Suprapubic skin (tissue), 4 donors: Measurements from ENCODE around the genes DENND11, TAS2R38, KEL, CLCN1 and OR2A7.

GRCh38 chr7:140714528-140715180 lies 18.1 kb downstream of the NDUFB2 start:
- PRO-cap = no peak
- RAMPAGE, long total RNA, 4 experiments = no peak in any of the 4 experiments

DNA sequence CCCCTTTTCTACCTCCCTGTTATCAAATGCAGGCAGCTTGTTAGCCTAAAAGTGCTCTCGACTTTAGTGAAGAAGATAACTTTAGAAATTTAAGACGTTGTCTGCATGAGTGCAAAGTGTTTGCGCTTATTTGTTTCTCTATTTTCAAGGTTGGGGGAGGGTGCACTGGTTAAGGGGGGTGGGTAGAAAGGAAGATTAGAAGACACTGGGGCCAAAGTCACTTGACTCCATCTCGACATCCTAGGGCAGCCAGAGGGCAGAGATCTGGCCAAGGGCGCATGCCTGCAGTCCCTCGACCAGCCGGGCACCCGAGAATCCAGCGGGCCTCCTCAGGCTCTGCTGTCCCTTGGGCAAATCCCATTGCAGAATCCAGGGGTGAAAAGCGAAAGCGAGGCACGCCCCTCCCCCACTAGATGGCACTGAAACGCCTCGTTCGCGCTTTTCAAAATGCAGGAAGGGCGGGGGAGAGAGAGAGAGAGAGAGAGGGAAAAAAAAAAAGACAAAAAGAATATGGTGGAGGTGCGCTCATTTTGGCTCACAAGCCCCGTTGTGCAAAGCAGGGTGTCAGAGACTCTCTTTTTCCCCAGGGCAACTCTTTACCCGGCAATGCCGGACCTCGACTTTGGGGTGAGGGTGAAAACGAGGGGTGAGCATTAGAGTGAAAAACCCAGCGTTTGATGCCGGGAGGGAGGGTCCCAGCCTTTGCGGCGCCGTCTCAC lies 2.7 kb upstream of the TMEM178B start:
- PRO-cap = no peak
- RAMPAGE, long total RNA, 4 experiments = no peak in any of the 4 experiments

DNA sequence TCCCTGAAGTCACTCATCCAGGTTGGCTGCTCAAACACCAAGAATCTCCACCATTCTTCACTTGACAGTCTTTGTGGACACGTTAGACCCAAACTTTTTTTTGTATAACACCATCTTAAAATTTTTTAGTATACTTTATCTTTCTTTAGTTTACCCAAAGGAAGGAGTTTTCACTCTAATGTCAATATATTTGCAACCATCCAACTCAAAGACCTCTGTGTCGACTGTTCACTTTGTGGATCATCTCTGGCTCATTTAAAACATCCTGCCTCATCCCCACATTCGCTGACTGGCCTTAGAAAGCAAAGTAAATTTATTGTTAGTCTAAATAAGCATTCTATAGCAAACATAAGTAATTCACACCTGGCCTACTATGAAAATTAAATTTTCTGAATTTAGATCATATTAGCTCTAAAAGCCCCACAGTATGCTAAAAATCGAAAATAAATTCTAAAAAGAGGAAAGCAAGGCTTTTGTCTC lies 44.6 kb downstream of the DENND11 start:
- PRO-cap = no peak
- RAMPAGE, long total RNA, 4 experiments = no peak in any of the 4 experiments

DNA sequence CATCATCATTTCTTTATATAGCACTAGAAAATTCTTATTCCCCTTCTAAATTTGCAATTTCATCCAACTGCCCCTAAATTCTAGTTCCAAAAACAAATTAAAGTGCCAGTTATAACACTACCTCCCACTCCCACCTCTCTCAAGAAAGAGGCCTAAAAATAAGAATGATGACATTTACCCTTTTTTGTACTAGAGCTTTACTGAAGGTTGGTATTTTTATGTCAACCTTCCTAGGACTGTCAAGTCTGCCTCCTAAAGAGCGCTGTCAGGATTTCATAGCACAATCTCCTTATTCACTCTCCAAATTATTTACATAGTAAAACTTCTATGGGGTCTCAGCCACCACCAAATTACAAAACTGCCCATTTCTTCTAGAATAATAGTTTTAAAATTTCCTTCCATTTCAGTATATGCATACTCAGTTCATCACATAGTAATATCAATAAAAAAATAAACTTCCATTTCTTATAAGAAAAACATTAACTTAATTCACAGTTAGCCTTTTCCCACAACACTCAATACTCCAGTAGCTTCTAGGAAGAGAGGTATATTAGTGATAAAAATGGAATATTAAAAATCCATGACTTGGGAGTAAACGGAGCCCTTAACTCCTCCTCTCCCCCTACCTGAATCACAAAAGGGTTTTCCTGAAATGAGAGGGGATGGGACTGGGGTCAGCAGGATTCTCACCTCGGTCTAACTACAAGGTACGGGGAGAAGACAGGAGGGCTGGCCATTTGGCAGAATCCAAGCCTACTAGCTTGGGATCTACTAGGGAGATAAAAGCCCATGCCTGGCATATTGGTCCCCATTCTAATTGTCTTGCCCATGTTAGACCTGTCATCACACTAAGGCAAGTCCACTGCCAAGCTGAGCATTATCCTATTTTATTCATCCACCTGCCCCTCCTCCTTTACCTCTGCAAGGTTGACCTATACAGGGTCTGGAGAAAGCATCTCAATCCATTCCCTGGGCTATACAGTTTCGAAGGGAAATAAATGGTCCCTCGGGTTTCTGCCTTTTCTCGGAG lies 43.9 kb downstream of the DENND11 start:
- PRO-cap = no peak
- RAMPAGE, long total RNA, 4 experiments = no peak in any of the 4 experiments

- PRO-cap = no peak
- RAMPAGE, long total RNA, 4 experiments = no peak in any of the 4 experiments
These were observed 27.3 kb downstream of the DENND11 start for GRCh38 chr7:141674754-141675026.

DNA sequence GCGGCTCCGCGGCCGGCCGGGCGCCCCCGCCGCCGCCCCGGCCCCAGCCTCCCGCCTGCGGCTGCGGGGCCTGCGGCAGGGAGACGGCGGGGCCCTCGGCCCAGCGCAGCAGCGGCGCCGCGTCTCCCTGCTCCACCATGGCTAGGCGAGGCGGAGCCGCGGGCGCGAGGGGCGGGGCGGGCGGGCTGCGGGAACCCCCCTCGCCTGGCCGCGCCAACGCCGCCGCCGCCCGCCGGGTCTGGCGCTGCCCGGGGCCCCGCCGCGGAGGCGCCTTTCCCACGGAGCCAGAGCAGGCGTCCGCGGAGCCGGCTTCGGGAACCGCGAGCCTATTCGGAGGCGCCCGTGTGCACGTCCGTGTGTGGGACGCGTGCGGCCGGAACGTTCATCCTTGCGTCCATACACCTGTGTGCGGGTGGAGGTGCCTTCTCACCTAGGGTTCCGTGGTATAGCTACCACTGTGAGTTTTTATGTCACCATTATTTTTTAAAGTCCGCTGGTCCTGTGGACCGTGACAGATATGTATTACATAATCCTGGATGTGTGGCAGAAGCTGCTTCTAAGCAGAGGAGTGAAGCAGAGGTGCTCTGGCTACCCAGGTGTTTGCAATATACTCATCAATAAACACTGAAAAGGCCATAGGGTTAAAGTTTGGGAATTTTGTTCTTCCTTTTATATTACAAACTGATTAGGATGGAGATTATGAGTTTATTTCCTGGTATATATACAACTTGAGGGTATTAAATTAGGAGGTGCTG lies at the start of gene DENND11:
Gene DENND11 (minus strand): TSS at position 152 of the 755 bp plus-strand sequence.
- PRO-cap = bidirectional peak, plus-strand start at position 268 of the sequence, minus-strand start at position 143 of the sequence
- RAMPAGE, long total RNA, 4 experiments = no peak in any of the 4 experiments

GRCh38 chr7:141973662-141974122 lies at the start of gene TAS2R38:
Gene TAS2R38, minus strand, starts transcription at chr7:141973773.
- PRO-cap = no peak
- RAMPAGE, long total RNA, 4 experiments = no peak in any of the 4 experiments

DNA sequence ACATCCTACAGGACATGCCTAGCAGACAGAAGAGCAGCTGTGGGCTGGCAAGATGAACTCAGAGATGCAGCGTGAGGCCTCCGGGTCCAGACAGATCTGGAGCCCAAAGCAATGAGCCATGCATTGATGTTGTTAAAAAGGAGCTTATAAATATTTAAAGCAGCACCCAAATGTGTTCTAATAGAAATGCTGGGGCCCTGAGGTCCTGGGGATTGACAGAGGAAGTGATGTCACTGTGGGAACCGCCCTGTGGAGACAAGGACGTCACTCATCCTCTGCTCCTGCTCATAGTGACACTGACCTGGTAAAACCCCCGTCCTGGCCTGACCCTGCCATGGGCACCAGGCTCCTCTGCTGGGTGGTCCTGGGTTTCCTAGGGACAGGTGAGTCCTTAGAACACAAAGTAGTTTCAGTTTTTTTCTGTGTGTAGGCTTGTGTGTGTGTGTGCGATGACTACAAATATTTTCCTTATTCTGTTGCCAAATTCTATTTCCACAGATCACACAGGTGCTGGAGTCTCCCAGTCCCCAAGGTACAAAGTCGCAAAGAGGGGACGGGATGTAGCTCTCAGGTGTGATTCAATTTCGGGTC lies 197.1 kb upstream of the PRSS58 start:
- PRO-cap = no peak
- RAMPAGE, long total RNA, 4 experiments = no peak in any of the 4 experiments

DNA sequence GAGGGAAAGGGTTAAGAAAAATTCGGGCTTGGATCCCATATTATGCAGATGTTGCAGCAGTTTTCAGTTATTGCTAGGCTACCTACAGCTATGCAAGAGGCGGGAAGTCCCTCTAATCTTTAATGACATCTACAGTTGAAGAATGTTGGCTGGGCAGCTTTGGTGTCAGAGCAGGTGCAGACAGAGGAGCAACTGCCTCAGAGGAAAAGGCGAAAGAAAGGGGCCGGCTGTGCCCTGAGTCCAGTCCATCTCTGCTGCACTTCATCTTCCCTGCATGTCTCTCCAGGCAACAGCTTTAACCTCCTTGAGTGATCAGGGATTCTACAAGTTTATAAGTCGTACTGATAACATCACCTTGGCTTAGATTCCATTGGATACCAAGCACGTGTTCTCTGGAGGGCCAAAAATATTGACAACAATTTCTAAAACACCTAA lies 201.9 kb upstream of the PRSS58 start:
- PRO-cap = no peak
- RAMPAGE, long total RNA, 4 experiments = no peak in any of the 4 experiments

GRCh38 chr7:142709813-142710341 lies 39.4 kb upstream of the PRSS1 start:
- PRO-cap = no peak
- RAMPAGE, long total RNA, 4 experiments = no peak in any of the 4 experiments

DNA sequence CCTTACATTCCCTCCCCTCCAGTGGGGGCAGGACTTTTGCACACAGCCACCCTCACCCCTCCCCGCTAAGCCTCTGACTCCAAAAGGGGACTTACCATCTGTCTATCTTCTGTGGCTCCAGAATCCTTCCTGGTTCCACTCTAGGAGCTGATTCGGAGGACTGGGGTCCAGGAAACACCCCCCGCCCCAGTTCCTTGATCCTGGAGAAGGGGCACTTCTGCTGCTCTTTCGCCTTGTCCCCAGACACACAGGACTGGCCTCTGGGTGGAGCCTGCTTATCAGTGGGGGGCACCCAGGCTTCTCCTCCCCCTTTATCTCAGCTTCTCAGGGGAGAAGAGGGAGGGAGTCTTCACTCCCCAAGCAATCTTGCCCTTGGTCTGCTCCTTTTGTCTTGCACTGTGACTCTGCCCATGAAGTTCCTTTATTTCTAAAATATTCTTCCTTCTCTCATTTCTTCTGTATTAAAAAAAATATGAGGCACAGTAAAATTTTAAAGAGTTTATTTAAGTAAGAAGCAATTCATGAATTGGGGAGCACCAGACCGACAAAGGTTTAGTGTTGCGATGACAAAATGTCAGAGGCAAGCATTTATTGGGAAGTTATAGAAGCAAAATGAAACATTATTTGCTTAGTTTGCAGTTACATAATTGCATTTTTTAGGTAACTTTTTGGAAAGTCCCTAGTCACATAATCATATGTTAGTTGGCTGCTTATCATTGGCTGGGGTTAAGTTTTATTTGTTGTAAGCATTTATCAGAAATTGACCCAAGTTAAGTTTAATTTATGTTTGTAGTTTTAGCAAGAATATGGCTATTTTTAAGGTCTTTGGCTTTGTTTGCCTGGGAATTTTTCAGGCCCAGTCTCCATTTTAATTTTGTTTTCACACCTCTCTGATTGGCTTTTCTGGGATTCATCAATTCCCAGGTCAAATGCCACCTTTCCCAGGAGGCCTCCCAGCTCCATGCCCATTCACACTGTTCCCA lies at the start of gene KEL:
Gene KEL (minus strand): TSS at position 255 of the 983 bp plus-strand sequence.
- PRO-cap = no peak
- RAMPAGE, long total RNA, 4 experiments = no peak in any of the 4 experiments

GRCh38 chr7:143259606-143260085 lies 3.6 kb upstream of the GSTK1 start:
- PRO-cap = no peak
- RAMPAGE, long total RNA, 4 experiments = no peak in any of the 4 experiments

DNA sequence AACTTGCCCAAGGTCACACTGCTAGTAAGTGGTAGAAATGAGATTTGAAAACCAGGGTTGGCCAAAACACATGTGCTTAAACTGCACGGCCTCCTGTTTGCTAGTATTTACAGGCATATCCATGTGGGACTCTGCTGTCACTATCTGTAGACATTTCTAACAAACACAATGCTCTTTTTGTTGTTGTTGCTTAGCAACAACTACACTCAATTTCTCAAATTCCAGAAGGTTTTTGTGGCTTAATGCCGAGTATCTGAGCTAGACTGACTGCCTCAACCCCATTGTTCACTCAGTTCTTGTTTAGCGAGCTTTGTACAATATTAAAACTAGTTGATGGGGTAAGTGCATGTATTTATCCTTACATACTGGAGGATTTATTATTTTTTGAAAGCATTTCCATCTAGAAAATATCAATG lies 5.4 kb upstream of the TMEM139 start:
- PRO-cap = no peak
- RAMPAGE, long total RNA, 4 experiments = no peak in any of the 4 experiments

GRCh38 chr7:143316007-143316215 lies at the start of gene CLCN1:
Gene CLCN1, plus strand, starts transcription at chr7:143316111.
- PRO-cap = no peak
- RAMPAGE, long total RNA, 4 experiments = no peak in any of the 4 experiments

- PRO-cap = no peak
- RAMPAGE, long total RNA, 4 experiments = no peak in any of the 4 experiments
These were observed 17.1 kb downstream of the FAM131B start for GRCh38 chr7:143345276-143345988.

DNA sequence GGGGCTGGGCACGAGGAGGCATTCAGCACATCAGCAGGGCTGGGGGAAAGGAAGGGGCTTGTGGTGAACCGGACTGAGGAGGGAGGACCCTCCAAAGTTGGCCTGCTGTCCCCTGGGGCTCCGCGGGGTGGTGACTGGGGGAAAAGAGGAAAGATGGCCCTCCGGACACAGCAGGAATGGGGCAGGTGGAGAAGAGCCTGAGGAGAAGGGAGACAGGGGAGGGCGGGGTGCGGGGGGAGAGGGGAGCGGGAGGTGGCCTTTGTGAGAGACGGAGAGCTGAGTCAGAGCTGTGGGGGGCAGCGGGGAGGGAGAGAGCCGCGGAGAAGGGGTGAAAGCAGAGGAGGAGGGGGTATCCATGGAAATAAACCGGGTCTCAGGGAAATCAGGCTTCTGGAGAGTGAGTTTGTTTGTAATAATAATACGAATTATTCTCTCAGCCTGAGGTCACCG lies 1.4 kb downstream of the FAM131B start:
- PRO-cap = no peak
- RAMPAGE, long total RNA, 4 experiments = no peak in any of the 4 experiments

DNA sequence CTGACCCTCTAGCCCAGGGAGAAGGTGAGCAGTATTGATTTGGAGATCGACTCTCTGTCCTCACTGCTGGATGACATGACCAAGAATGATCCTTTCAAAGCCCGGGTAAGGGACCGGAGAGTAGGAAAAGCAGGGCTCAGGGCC lies 1.3 kb downstream of the ZYX start:
- PRO-cap = no peak
- RAMPAGE, long total RNA, 4 experiments = no peak in any of the 4 experiments

GRCh38 chr7:143884977-143885824 lies 16.8 kb downstream of the TCAF1 start:
- PRO-cap = no peak
- RAMPAGE, long total RNA, 4 experiments = no peak in any of the 4 experiments

DNA sequence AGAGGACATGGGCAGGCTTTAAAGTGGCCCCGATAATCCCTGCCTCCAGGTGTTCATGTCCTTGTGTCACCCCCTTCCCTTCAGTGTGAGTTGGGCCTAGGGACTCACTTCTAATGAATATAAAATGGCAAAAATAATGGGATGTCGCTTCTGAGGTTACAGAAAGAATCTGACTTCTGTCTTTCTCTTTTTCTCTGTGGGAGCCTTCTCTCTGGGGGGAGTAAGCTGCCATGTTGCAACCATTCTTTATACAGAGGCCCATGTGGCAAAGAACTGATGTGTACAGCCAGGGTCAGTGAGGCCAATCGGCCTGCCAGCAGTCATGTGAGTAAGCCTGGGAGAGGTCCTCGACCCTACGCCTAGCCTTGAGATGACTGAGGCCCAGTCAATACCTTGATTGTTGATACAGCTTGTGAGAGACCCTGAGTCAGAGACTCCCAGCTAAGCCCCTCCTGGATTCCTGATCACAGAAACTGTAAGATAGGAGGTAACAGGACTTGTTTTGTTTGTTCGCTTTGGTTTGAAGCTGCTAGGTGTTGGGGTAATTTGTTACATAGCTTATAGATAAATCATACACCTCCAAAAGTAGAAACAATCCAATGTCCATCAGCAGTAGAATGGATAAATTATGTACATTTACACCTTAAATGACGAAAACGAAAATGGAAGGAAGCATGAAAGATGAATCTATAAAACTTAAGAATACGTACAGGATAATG lies 1.6 kb downstream of the TCAF1 start:
- PRO-cap = no peak
- RAMPAGE, long total RNA, 4 experiments = no peak in any of the 4 experiments

GRCh38 chr7:144264507-144265224 lies at the start of gene OR2A7:
Gene OR2A7, minus strand, starts transcription at chr7:144264792.
- PRO-cap = no peak
- RAMPAGE, long total RNA, 4 experiments = no peak in any of the 4 experiments